Ishikawa (cell line): ENCODE results near the gene LPP.

- RRBS, result no CpG with 5 or more reads among the region's 1 CpG
Observed at GRCh38 chr3:188042860-188043071, 111.2 kb upstream of the LPP start.

- RRBS, result no CpG with 5 or more reads among the region's 8 CpGs
Observed at GRCh38 chr3:188097922-188098506, 55.9 kb upstream of the LPP start.

GRCh38 chr3:188153519-188154543, at the start of gene LPP:
Gene LPP, plus strand, starts transcription at chr3:188154157.
- RRBS, result 3% methylated on average over 38 of the region's 93 CpGs

DNA sequence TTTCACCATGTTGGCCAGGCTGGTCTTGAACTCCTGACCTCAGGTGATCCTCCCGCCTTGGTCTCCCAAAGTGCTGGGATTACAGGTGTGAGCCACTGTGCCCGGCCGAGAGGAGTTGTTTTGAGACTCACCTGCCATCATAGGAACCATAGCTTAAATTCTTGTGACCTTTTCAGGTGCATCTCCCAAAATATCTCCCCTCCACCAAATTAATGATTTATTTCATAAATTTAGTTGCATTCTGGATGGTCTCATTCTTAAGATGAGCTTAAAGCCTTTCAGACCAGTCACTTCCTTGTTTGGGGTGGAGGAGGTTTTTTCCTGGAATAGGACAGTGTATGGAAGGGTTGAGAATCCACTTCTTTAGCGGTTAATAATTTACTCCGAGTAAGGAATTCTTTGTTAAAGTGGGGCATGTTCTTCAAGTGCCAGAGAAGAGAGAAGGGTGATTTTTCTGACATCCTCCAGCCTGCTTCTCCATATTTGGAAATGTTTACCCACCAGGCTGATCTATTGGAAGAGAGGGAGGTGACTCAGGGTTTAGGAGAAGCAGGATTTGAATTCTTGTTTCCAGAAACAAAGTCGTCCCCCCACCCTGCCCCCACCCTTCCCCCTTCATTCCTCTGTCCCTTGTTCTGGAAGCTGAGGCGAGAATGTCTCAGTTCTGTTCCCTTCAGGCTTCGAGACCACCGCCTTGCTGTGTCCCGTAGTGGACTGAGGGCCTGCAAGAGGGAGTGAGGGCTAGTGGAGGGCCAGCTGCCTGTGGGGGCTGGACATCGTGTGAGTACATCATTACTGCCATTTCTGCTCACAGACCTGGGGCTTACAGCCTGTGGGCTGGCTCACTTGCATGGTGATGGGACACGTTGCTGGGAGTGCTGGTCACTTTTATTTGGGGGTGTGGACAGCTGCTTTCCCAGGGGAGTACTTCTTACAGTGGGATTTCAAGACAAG, 58.4 kb downstream of the LPP start:
- RRBS, result no CpG with 5 or more reads among the region's 12 CpGs

- RRBS, result no CpG with 5 or more reads among the region's 7 CpGs
Observed at GRCh38 chr3:188216619-188217606, 63.0 kb downstream of the LPP start.

DNA sequence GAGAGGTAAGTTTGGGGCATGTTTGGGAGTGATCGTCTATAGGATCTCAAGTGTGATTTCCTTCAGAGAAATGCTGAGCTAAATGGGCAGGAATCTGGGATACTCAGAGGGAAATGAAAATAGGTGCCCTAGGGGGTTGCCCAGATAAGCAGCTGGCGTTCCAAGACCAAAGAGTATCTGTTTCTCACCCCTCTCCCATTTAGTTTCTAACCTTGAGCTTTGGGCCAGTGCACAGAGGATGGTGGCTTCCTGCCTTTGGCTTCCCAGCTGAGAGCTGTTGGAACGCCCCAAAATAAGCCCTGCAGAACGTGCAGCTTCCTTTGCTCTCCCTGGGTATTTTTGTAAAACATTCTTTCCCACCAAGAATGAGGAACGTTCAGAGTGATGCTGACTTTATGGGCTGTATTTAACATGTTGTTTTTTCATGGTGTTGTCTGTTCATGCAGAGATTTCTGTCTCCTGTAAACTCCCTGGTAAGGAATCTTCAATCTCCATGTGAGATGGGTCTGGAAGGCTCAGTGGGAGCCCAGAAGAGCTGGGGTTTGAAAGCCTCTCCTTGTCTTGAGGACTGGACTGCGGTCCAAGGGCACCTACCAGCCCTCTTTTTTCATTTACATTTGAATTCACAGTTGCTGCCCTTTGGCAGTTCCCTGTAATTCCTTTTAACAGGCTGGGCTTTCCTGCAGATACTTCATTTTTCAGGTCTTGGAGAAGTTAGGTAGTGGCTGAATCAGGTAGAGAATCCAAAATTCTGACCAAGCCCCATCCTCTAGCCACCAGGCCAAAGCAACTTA, 63.8 kb downstream of the LPP start:
- RRBS, result no CpG with 5 or more reads among the region's 6 CpGs

GRCh38 chr3:188235809-188236298, 81.9 kb downstream of the LPP start:
- RRBS, result no CpG with 5 or more reads among the region's 3 CpGs

GRCh38 chr3:188272346-188272850, 118.4 kb downstream of the LPP start:
- RRBS, result no CpG with 5 or more reads among the region's 6 CpGs

DNA sequence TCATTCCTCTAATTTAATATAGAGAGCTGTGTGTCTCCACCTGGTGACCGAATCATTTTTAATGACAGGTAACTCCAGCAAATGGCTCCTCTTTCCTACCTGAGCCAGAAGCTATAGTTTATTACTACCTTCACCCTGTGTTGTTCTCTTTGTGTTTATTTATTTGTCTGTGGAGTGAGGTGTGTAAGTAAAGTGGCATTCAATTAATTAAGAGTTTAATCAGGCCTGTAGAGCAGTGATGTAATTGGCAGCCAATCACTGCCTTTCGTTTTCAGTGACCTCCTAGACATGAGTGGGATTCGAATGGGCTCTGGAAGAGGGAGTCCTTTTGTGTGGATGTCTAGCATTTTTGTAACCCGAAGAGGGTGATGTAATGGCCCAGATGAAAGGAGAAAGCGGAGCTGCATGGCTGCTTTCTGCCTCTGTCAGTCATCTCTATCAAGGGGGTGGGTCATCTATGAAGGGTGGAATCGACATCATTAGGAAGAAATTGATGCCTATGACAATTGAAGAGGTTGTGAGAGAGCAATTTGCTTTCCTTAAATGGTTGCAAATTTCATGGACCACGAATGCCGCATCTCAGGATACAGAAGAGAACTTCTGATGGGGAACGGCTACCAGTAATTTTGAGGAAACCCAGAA, 126.0 kb downstream of the LPP start:
- RRBS, result no CpG with 5 or more reads among the region's 9 CpGs

- RRBS, result no CpG with 5 or more reads among the region's 5 CpGs
Observed at GRCh38 chr3:188296646-188297512, 142.9 kb downstream of the LPP start.

GRCh38 chr3:188298975-188299729, 145.2 kb downstream of the LPP start:
- RRBS, result no CpG with 5 or more reads among the region's 14 CpGs

- RRBS, result no CpG with 5 or more reads among the region's 5 CpGs
Observed at GRCh38 chr3:188402361-188403033, 248.5 kb downstream of the LPP start.

DNA sequence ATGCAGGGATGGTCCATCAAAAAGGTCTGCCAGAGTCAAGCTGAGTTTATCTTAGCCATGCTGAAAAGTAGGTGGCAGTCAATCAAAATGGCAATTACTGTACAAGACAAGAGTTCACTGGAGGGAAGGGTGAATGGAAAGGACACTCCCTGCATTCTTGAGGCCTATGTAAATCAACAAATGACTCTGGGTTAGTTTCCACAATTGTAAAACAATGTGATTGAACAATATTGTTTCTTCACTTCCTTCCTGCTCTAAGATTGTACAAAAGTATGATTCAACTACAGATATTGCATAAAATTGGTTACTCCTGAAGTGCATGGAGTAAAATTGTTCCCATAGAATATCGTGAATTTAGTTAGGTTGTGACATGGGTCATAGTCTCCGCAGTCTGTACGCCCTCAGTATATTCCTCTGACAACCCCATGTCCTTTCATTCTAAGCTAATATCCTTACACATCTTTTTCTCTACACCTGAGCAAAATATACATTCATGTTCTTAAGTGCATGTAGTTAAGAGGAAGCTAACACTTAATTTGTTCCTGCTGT, 277.6 kb downstream of the LPP start:
- RRBS, result no CpG with 5 or more reads among the region's 3 CpGs

DNA sequence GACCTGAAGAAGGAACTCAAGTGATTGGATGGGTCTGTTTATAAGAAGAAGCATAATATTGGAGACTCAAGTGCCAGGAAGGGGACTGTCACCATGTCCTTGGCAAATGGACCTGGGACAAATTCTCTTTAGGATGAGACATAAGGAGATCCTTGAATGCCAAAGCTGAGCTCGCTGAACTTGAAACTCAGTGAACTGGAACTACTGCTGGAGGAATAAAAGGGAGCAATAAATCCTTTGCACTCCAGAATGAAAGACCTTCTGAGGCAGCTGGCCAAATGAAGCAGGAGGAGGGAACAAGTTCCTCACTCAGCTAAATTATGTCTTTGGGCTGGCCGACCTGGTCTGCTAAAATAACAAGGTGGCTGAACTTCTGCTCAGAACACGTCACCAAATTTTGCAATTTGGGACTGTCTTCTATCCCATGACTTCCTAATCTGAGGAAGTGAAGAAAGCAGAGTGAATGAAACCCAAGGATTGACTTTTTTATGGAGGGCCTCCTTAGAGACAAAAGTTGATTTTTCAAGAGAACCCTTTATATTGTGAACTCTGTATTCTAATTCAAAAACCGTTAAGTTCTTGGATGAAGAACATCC, 314.7 kb downstream of the LPP start:
- RRBS, result no CpG with 5 or more reads among the region's 4 CpGs

GRCh38 chr3:188568750-188569220, 414.8 kb downstream of the LPP start:
- RRBS, result no CpG with 5 or more reads among the region's 6 CpGs

DNA sequence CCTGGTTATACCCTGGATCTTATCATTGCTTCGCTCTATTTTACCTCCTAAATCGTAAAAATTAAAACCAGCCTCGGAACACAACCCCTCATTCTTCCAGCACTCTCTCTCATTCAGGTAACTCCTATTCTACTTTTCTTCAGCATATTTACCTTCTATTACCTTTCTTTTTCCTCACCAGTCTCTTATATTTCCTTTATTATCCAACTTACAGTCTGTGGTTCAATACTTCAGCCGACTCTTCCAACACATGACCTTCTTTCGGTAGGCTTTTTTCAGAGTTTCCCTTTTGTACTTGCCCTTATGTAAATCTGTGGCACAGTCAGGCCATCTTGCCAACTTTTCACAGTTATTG, 427.7 kb downstream of the LPP start:
- RRBS, result no CpG with 5 or more reads among the region's 5 CpGs

GRCh38 chr3:188595531-188596364, 441.8 kb downstream of the LPP start:
- RRBS, result no CpG with 5 or more reads among the region's 8 CpGs

- RRBS, result no CpG with 5 or more reads among the region's 2 CpGs
Observed at GRCh38 chr3:188738922-188739554, 432.7 kb upstream of the TPRG1 start.

DNA sequence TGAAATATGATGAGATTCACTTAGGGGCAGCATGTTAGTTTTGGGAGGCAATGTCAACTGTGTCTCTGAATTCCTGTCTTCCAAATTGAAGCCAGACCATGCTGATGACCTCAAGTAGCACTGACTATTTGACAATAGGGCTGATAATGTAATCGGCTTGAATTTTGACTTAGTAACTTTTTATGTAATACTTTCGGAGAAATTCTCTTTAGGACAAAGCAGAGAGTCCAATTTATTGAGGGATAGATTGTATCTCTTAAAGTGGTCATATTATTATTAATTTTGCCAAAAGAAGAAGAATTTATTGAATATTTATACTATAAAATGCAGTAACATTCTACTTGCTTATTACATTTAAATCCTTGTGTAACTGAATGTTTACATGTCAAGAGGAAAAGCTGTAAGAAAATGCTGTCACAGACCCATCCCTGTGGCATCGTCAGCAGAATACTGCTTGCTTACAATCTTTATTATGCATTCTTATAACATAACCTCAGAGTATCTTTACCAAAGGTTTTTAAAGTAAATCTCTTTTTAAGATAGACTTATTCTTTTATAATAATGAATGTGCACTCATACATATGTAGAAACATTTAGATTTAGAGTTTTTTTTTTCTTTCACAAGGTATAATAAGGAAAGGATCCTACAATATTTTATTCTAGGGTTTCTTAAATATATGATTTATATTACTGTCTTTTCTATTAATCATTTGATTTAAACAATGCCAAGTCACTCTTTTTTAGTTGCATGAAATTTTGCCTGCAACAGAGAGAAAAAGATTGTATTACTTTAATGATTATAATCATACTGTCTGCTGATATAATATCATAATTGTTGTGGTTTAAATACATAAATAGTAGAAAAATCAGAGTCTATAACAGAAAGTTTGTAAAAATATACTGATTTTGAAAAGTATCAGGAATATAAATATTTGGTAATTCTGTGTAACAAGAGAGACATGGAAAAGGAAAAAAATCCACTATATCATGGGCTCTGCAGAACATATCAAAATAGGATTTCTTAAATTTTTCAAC, 295.0 kb upstream of the TPRG1 start:
- RRBS, result no CpG with 5 or more reads among the region's 3 CpGs

DNA sequence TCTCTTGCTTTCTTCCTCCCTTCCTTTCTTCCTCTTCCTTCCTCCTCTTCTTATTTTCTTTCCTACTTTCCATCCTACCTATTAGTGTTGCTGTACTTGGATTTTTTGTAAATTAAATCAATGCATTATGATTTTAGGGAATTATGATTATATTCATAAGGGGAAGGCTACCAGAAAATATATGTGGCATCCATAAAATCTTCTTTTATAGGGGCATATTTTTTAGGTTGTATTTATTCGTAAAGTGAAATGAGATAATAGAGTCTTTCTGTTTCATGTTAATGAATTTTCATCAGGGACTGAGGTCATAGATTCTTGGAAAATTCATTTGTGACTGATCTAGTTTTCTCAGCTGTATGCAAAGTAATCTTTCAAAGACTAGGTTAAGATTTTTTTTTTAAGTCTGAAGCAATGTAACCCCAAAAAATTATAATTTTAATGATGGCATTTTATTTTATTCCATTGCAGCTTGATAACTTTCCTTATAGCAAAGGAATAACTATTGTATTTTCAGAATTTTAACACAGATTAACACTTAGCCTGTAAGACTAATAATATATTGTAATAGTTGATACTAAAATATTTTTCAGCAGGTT, 292.4 kb upstream of the TPRG1 start:
- RRBS, result no CpG with 5 or more reads among the region's 1 CpG